Vagina (tissue), 1 donor: Measurements from ENCODE around the gene SNX14.

GRCh38 chr6:84051924-84052971, 18.7 kb downstream of the MRAP2 start:
- PRO-cap: no peak
- RAMPAGE, long total RNA: no peak

DNA sequence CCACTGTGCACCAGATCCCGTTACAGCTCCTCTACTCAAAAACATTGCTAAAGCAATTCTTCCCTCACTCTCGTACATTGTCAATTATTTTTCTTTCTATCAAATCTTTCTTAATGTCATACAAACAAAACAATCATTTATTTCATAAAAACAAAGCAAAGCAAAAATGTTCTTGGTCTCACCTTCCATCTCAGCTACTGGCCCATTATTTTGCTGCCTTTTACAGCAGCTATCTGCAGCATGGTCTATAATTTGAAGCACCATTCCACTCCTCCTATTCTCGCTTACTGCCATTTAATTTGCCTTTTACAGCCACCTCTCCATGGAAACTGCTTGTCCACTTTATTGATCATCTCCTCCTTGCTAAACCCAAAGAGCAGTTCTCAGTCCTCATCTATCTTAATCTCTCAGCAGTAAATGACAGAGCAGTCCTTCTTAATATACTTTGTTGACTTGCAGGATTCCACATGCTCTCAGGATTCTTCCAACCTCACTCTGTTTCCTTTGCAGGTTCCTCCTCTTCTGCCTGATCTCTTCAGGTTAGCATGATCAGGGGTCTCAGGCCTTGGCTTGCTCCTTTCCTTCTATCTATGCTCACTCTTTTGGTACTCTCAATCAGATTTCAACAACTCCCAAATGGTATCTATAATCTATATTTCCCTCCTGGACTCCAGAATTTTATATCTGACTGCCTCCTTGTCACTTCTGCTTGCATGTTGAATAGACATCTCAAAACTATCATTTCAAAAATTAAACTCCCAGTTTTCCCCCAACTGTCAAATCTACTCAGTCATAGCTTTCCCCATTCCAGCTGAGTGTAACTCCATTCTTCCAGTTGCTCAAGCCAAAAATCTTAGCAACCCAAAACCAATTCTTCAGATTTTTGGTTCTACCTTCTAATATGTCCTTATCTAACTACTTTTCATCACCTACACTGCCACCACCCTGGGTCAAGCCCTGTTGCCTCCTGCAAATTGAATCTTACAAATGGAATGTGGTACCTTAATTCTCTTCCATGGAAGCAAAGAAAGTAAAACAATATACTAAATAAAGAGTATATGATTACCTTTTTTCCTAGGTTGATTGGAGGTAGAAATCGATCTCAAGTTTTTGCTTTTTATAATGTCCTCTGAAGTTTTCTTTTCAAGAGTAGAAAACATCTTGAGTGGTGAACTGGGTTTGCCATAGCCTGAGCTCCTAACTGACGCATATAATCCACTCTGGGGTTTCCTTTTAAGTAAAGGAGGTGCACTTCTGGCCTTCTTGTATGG, 42.9 kb downstream of the CEP162 start:
- PRO-cap: no peak
- RAMPAGE, long total RNA: start-site peak on the minus strand centred at position 833 of the sequence, 938 bp wide, 31 reads

DNA sequence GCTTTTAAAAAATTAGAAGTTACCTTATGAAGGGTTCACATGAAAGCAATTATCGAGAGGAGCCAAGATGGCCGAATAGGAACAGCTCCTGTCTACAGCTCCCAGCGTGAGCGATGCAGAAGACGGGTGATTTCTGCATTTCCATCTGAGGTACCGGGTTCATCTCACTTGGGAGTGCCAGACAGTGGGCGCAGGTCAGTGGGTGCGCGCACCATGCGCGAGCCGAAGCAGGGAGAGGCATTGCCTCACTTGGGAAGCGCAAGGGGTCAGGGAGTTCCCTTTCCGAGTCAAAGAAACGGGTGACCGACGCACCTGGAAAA, 138.1 kb downstream of the TBX18 start:
- PRO-cap: no peak
- RAMPAGE, long total RNA: no peak

DNA sequence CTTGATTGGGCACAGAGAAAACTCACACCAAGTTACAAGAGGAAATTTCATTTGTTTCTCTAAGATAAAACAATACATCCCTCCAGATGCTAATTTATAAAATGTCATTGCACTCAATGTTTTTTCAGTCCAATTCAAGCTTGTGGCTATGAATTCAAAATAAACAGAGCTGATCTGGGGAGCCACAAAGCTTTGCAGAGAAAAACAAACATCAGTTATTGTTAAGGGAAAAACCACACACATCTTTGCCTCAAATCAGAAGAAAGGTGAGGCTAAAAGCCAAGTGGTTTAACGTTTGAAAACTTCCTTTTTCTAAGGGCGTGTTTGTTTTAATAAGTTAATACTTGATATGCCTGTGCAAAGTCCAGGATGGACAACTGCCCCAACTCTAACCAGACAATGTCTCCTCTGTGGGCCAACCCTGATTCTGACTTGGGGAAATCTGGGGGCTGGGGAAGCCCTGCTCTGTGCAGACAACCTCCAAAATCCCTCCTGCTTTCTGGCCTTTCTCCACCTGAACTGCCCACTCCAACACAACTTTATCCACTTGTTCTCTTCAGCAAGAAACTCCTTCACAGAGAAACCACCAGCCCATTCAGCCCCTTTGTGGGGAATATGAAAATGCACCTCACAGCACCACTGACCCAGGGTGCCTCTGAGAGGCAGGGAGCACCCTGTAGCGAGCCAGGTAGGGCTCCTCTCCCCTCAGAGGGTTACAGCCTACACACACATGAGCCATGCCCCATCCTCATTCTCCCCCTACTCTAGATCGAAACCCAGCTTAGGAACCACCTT, 44.5 kb upstream of the NT5E start:
- PRO-cap: no peak
- RAMPAGE, long total RNA: no peak

DNA sequence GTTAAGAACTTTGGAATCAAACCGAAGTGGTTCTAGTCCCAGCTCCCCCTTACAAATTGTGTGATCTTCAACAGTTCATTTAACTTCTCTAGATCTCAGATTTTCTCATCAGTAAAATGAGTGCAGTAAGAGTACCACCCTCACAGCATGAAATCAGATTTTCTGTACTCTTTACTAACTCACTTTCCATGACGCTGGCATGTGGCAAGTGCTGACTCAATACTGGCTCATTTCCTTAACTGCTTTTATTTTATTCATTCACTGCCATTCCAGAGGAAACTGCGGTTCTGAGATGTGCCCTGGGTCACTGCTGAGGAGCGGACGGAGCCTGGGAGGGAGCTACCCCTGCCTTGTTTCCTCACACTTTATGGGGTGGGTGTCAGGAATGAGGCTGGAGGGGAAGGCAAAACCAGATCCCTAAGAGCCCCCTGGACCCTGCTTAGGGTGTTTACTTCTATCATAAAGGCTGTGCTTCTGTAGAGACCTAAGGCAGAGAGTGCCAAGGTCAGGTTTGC, 14.3 kb downstream of the NT5E start:
- PRO-cap: bidirectional peak, plus-strand start at position 267 of the sequence, minus-strand start at position 88 of the sequence
- RAMPAGE, long total RNA: no peak

DNA sequence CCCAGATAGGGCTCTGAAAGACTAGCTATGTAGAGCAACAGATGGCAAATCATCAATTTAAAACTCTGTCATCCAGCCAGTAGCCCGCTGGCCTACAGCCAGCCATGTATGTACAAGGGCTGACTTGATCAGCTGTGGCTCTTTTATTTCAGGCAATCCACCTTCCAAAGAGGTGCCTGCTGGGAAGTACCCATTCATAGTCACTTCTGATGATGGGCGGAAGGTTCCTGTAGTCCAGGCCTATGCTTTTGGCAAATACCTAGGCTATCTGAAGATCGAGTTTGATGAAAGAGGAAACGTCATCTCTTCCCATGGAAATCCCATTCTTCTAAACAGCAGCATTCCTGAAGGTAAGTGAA, 35.2 kb downstream of the NT5E start:
- PRO-cap: no peak
- RAMPAGE, long total RNA: no peak

GRCh38 chr6:85593375-85594388, at the start of gene SNX14:
Gene SNX14, minus strand, starts transcription at chr6:85593858.
- PRO-cap: bidirectional peak, plus-strand start at chr6:85594104, minus-strand start at chr6:85593831
- RAMPAGE, long total RNA: start-site peak on the minus strand at chr6:85593834-85593903, 431 reads

DNA sequence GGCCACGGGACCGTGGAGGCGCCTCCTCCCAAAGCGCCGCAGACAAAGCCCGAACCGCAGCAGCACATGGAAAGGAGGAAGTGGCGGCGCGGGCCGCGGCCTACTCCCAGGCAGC, 282 bp downstream of the SYNCRIP start:
- PRO-cap: no peak
- RAMPAGE, long total RNA: no peak

DNA sequence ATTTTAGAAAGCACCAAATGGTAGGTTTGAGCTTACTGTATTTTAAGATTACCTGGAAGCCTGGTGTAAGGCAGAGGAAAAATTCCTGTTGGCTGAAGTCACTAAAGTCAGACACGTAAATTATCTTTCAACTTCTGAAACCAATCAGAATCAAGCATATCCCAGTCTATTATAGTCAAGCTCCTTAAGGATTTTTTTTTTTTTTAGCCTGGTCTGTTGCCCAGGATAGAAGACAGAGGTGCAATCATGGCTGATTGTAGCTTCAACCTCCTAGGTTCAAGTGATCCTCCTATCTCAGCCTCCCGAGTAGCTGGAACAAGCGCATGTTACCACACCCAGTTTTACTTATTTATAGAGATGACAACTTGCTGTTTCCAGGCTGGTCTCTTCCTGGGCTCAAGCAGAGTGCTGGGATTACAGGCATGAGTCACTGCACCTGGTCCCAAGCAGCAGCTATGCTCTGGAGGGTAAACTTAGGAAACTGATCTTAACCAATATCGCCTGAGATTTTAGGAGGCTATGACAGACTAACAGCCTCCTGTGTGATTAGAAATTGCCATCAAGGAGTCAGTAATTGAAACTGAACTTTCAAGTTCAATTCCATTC, 32.6 kb upstream of the SYNCRIP start:
- PRO-cap: no peak
- RAMPAGE, long total RNA: no peak

DNA sequence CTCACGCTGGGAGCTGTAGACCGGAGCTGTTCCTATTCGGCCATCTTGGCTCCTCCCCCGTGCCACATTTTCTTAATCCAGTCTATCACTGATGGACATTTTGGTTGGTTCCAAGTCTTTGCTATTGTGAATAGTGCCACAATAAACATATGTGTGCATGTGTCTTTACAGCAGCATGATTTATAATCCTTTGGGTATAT, 362.2 kb upstream of the SYNCRIP start:
- PRO-cap: no peak
- RAMPAGE, long total RNA: no peak

DNA sequence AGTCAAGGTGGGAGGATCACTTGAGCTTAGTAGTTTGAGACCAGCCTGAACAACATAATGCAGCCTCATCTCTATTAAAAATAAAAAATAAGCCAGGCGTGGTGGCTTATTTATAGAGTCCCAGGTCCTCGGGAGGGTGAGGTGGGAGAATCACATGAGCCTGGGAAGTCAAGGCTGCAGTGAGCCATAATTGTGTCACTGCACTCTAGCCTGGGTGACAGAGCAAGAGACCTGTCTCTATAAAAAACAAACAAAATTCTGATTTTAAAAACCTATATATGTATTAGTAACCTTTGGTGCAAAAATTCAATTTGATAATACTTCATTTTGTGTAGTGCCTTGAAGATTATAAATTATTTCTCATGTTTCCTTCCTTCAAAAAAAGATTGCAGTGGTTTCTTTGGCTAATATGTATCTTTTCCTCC, 27.6 kb downstream of the ORC3 start:
- PRO-cap: no peak
- RAMPAGE, long total RNA: no peak

- PRO-cap: no peak
- RAMPAGE, long total RNA: no peak
Observed at GRCh38 chr6:87698368-87699111, 3.5 kb downstream of the AKIRIN2 start.

DNA sequence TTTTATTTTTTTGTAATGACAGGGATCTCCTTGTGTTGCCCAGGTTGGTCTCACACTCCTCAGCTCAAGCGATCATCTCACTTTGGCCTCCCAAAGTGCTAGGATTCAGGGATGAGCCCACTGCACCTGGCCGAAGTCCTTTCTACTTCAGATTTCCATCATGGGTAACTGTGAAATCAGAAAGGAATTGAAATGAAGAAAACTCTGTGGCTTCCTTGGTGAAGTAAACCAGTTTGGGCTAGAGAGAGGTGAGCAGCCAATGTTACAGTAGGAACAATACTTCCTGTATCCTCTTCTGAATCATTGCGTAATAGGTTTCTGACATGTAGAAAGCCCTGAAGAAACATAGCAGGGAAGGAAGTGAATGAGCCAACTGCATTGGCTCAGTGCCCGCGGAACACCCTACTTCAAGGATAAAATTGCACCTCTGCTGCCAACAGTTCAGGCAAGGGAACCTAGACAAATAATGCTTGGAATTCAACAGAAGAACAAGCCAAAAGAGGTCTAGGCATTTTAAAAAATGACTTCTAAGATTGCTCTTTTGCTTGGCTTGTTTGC, 29.7 kb upstream of the AKIRIN2 start:
- PRO-cap: no peak
- RAMPAGE, long total RNA: no peak

DNA sequence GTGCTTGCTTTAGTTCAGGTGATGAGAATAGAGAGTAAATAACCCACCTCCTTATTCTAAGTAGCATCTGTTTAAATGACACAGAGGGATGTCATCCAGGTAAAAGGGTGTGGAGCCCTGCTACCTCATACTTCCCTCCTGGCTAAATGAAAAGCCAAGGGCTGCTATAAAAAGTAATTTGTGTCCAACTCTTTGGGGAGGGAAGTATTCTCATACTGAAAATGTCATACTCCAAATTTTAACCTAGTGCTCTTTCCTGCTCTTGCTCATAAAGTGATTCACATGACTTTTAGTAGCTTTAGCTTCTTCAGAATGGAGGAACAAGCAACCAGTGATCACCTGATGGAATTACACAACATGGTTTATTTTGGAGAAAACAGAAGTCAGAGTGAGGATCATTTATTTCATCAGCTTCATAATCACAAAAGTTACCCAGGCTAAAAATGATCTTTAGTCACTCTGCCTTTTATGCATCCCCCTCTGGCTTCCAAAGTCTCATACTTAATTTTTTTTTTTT, 30.3 kb upstream of the AKIRIN2 start:
- PRO-cap: unidirectional peak, minus-strand start at position 270 of the sequence
- RAMPAGE, long total RNA: no peak

GRCh38 chr6:87741942-87742658, 40.1 kb upstream of the AKIRIN2 start:
- PRO-cap: no peak
- RAMPAGE, long total RNA: no peak

DNA sequence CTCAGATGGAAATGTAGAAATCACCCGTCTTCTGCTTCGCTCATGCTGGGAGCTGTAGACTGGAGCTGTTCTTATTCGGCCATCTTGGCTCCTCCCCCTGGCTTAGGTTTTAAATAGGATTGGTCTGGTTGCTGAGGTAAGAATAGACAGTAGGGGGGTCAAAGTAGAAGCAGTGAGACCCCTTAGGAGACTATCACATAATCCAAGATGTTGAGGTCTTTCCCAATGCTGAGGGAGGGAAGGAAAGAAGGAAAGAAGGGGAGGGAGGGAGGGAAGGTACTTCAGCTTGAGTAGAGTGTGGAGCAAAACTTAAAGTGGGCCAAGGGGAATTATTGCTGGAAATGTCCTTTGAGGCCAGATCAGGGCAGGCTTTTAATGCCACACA, 361.1 kb upstream of the CNR1 start:
- PRO-cap: no peak
- RAMPAGE, long total RNA: no peak

DNA sequence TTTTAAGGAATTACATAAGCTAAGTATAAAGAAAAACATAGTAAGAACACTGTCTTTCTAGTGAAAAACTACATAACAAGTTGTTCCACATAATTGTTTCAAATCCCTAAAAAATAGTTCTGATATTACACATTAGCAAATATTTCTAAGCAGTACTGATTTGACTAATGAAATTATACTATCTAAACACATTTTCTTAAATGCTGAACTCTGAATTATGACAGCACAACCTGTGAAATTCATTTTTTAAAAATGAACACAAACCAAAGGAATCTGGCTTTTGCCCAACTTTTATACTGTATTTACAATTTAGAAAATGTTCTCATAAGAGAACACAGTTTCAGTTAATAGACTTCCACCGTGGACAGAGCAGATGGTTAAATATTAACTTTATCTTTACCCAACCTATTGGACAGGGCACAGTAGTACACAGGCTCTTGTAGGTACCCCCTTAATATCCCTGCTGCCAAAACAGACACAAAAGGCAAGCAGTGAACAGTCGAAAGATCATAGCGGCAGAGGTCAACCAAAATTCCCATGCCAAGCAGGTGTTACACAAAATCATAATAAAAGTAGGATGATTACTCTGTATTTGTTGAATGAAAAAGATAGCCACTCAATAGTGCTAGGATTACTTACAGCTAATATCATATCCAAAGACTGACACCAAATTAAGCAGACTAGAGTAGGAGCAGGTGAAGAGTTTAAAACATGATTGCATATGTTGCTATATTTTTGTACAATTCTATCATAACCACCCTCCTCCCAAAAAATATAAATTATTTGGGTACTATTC, 122.5 kb downstream of the RNGTT start:
- PRO-cap: no peak
- RAMPAGE, long total RNA: no peak

GRCh38 chr6:89021638-89022146, 58.3 kb upstream of the RNGTT start:
- PRO-cap: no peak
- RAMPAGE, long total RNA: no peak

GRCh38 chr6:89035166-89036407, 45.0 kb upstream of the PNRC1 start:
- PRO-cap: unidirectional peak, minus-strand start at chr6:89035412; bidirectional peak, plus-strand start at chr6:89035760, minus-strand start at chr6:89035461
- RAMPAGE, long total RNA: no peak

DNA sequence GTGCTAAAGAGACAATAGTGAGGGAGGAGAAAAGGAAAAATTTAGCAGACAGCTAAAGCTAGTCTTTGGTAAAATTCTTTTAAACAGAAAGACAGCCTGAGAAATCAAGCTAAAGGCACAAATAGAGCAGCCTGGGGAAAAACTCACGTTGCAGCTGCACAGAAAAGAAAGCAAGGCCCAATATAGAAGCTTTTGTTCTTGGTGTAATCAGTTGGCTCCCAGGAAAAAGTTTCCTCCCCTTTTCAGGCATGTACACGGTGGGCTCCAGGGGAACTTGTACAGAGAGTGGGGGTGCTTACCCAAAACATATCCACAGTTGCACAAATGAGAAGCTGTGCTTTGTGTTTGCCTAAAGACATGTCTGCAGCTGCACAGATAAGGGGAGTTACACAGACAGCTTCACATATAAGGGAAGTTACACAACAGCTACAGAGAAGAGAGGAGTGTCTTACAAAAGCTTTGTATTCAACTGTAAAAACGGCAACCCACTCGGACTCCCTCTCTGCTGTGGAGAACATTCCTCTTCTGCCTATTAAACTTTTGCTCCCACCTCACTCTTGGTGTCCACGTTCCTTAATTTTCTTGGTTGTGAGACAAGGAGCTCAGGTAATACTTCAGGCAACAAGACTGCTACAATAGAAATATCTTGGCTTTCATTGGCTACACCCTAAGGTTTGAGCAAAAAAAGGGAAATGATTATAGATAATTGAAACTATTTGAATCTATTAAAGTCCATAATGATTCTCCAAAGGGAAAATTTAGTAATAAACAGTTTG, 7.5 kb upstream of the PNRC1 start:
- PRO-cap: no peak
- RAMPAGE, long total RNA: no peak